HTERT-HM (cell line): ENCODE measurements around a stretch of chr1.

DNA sequence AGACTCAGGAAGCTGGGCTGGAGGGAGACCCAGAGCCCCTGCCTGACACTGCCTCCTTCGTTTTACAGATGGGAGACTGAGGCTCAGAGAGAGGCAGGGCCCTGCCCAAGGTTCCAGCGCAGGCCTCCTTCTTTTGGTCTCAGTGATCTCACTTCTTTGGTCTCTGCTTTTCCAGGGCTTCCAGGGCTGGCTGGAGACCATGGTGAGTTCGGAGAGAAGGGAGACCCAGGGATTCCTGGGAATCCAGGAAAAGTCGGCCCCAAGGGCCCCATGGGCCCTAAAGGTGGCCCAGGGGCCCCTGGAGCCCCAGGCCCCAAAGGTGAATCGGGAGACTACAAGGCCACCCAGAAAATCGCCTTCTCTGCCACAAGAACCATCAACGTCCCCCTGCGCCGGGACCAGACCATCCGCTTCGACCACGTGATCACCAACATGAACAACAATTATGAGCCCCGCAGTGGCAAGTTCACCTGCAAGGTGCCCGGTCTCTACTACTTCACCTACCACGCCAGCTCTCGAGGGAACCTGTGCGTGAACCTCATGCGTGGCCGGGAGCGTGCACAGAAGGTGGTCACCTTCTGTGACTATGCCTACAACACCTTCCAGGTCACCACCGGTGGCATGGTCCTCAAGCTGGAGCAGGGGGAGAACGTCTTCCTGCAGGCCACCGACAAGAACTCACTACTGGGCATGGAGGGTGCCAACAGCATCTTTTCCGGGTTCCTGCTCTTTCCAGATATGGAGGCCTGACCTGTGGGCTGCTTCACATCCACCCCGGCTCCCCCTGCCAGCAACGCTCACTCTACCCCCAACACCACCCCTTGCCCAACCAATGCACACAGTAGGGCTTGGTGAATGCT is 7.8 kb downstream of the C1QB start:
- RRBS, result 23% methylated on average over 15 of the region's 26 CpGs

DNA sequence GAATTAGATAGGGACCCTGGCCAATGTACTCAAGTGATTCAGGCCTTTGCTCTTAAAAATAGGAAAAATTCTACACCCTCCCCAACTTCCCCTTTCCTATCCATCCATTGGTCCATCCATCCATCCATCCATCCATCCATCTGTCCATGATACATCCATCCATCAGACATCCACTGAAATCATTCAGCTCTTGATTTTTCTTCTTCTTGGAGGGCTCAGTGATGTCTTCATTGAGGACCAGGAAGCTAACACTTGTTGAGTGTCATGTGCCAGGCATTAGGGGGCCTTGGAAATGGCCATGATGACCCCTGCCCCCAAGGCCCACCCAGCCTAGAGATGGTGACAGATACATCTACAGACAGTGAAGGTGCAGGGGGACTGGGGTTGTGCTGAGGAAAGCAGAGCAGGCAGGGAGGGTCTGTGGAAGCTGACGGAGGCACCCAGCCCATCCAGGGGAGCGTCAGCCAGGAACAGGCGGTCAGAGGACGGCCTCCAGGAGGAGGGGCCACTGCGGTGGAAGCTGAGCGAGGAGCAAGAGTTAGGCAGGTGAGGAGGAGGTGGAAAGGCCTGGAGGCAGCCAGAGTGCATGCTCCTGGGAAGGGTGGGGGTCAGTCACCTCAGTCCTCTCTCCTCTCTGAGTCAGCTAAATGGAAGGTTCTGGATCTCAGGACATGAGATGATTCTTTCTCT is 82.0 kb downstream of the EPHB2 start:
- RRBS, result no CpG with 5 or more reads among the region's 6 CpGs

- RRBS, result no CpG with 5 or more reads among the region's 25 CpGs
Observed at GRCh38 chr1:22806315-22807150, 95.9 kb downstream of the EPHB2 start.

DNA sequence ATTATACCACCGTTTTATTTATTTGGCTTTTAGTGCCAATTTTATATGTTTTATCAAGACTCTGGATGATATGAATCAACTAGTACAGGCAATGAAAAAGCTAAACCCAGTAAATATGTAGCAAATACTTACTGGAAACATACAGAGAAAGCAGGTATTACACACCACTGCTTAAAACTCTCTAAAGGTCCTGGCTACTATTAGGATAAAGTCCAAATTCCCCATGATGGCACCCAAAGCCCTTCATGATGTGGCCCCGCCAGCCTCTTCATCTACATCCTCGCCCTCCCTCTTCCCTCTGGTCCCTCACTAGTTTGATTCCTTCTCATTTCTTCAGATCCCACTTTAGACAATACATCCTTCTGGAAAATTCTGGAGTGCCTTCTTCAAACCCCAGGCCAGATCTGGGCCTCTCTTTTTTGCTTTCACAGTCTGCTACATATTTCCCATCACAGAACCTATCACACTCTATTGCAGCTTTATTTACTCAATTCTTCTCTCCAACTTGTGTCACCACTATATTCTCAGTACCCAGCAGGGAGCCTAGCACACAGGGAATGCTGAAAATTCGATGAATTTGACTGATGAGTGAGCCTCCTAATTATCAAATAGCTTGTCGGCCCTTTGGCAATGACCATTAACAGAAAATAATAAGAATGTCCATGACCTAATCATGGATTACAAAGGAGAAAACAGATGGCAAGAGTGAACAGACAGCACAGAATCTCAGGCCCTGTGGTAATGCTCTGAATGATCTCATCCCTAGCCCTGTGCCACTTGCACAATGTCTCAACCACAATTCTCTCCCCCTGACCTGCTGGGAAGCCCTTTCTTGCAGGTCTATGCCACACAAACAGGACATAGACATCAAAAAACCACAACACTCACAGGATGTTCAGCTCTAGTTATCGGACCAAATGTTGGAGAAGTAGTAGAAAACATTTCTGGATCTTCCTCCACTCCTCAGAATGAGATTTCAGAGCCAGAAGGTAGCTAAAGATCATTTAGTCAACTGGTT is 80.7 kb downstream of the KDM1A start:
- RRBS, result no CpG with 5 or more reads among the region's 6 CpGs

DNA sequence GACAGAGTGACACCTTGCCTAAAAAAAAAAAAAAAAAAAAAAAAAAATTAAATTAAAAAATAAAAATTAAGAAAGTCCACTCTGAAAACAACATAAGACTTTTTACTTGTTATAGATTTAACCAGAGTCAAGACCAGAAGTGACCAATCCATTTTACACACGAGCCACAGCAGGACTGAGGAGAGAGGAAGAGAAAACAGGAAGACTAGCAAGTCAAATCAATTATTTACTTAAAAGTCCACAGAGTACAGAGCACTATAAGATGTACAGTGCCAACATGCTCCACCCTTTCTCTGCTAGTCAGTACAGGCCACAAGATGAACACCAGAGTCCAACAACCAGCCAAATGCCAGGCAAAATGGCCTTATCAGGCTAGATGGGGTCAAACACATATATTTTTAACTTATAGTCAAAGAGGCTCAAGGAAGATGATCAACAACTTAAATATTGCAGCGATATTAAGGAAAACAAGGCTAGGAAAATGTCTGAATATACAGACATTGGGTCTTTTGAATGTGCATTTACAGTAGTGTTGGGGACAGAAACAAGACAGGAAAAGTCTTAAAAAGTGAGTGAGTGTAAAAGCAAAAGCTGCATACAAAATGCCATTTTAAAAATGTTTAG is 68.1 kb downstream of the HTR1D start:
- RRBS, result no CpG with 5 or more reads among the region's 2 CpGs

DNA sequence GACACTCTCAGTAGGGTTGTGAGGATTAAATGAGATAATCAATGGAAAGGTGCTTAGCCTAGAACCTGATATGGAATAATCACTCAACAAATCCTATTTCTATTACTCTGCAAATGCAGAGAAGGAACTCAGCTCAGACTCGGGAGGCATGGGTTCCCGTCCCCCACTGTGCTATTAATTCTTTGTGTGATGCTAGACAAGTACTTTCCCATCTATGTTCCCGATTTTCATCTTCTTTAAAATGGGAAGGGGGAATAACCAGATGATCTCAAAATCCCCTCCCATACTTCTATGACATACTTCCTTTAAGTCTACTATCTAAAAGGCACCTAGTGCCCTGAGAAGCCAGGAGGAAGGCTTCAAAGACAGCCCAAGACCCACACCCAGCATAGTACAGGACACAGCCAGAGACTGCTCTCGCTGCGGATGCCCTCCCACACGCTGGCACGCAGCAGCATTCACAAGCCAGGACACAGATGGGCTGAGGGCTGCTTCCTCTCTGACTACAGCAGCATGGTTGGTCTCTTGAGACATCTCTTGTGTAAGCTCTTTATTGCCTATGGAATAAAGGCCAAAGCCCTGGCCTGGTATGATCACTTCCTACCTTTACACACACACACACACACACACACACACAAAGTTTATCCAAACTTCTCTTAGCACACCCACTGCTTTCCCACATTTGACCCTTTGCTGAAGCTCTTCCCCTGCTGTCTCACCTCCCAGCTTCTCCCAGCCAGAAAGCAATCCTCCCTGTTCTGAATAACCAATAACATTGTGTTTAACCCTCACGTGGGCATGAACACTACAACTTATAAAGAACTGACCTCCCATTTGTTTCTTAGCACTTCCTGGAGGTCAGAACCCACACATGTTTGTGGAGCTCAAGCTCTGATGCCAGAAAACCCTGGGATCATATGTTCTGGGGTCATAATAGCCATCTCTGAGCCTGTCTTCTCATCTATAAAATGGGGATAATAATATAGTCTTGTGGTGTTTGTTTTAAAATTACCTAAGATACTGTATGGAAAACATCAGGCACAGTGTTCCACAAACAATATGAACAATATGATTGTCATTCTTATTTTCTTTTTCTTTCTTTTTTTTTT is 47.6 kb downstream of the HTR1D start:
- RRBS, result no CpG with 5 or more reads among the region's 8 CpGs

- RRBS, result 1% methylated on average over 30 of the region's 69 CpGs
Observed at GRCh38 chr1:23177201-23178316, 39.7 kb downstream of the HTR1D start.

DNA sequence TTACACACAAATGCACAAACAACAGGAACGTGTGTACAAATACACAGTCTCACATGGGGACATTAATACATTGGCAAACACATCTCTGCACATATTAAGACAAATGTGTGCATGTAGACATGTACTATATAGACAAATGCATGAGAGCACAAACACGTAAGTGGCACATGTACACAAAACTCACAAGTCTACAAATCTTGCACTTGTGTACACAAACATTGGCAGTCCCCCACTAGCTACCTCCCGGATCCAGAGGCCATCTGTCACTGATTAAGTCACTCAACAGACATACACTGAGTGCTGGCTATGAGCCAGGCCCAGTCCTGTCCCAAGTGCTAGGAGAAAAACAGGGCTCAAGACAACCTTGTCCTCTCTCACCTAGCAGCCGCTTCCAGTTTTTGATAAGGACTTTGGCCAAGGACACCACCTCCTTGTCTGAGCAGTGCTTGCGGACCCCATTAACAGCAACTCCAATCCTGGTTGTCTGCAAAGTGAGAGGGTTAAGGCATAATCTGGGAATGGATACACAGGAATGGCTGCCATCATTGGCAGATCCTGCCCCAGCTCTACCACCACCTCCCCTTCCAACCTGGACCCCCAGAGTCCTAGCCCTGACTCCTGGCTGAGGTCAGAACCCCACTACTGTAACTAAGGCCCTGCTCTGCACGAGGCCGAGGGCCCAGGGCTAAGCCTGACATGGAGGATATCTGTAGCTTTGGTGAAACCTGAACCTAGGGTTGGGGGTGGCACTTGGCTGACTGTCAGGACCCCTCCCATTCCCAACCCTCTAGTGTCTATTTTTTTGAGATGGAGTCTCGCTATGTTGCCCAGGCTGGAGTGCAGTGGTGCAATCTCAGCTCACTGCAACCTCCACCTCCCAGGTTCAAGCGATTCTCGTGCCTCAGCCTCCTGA is 6.8 kb downstream of the TCEA3 start:
- RRBS, result no CpG with 5 or more reads among the region's 10 CpGs

DNA sequence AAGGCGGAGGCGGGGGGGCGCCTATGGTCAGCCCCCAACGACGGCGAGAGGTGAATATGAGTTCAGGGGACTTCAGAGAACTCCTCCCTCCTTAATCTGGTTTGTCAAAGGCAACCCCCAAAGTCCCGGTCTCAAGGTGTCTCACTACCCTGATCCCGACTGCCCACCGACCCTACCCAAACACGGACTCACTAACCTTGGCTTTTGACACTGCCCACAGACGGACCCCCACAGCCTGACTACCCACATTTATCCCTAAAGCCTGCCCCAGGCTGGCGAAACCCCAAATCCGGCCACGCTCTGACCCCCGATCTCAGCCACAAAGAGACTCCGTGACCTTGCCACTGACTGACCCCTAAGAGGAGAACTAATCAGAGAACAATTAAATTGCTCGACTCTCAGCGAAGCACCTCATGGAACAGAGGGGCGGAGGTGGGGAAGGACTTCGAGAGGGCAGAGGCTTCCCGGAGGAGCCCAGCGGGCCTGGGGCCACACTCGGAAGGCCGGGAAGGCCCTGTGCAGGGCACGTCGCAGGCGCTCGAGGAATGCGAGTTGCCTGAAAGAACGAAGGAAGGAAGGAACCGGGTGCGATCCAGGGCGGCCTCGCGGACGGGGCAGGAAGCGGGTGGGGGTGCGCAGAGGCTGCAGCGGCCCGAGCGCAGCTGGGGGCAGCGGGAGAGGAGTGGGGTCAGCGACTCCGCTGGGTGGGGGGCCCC is 5.1 kb downstream of the ID3 start:
- RRBS, result 7% methylated on average over 10 of the region's 44 CpGs

- RRBS, result 0% methylated on average over 4 of the region's 22 CpGs
Observed at GRCh38 chr1:23561544-23562711, 2.6 kb upstream of the ID3 start.

- RRBS, result no CpG with 5 or more reads among the region's 18 CpGs
Observed at GRCh38 chr1:23634808-23635633, 56.6 kb upstream of the RPL11 start.

DNA sequence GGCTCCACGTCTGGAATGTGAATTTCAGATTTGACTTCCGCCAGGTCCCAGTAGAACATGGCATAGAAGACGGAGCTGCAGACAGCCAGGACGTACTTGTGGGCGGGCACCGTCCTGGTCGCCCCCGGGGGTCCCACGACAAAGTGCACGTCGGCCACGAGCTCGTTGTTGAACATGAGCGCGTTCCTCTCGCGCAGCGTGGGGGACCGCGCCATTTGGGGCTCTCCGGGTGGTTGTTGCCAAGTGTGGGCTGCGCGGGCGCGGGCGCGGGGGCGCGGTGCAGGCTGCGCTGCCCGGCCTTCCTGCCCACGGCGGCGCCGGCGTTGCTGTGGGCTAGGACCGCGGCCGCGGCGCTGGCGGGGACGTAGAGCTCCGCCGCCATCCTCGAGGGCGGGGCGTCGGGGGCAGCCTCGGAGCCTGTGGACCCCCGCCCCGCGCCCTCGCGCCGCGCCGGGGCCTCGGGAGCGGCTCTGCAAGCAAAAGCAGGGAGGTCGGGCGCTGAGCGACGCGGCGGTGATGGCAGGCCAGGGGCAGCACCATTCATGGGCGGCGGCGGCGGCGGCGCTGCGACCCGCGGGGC is 10.5 kb downstream of the CNR2 start:
- RRBS, result 12% methylated on average over 15 of the region's 75 CpGs

- RRBS, result no CpG with 5 or more reads among the region's 7 CpGs
Observed at GRCh38 chr1:23977251-23978505, 2.4 kb downstream of the SRSF10 start.

DNA sequence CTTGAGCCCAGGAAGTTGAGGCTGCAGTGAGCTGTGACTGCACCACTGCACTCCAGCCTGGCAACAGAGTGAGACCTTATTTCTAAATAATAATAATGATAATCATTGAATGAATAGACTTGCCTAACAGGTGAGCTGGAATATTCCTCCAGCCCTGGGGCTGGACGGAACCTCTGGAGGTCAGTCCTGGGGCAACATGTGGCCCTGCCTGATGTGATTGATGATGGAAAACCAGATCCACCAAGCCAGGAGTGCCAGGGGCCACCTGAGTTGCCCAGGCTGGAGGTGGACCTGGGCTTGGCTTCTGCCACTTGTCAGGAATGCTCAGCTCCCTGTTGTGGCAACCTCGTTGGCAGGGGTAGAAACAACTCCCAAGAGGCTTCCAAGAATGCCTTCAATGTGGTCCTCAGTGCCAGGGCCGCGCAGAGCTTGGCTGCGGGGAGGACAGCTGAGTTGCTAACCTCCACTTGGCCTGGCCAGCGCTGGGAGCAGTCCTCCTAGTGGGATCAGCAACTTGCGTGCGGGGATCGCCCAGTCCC is 9.1 kb downstream of the MYOM3 start:
- RRBS, result no CpG with 5 or more reads among the region's 9 CpGs

DNA sequence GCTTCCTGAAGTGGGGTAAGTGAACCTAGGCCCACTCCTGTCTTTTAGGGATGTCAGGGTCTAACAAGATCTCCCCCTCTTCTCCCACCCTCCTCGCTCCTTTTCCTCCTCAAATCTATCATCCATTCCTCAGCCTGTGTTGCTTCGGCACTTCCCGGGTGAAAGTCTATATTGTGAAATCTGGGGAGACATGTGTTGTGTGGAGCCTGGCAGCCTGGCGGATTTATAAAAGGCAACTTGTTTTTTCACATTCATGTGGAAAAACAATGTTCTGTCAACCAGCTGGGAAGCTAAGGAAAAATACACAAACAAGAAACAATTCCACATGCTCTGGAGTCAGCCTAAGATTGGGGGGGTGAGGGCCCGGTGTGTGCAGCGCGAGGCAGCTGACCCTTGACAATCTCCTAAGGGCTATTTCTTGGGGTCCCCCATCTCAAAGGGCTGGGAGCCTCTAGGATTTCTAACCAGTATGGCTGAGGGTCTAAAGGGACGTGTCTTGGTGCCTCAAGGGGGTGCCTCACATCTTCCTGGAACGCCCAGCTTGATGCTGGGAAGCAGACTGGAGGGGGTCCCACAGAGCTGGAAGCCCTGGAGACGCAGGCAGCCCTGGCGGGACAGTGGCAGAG is 1.2 kb downstream of the IL22RA1 start:
- RRBS, result no CpG with 5 or more reads among the region's 11 CpGs

- RRBS, result no CpG with 5 or more reads among the region's 11 CpGs
Observed at GRCh38 chr1:24203289-24203785, 16.2 kb upstream of the IFNLR1 start.

- RRBS, result no CpG with 5 or more reads among the region's 21 CpGs
Observed at GRCh38 chr1:24416447-24417496, 1.2 kb downstream of the NIPAL3 start.

GRCh38 chr1:24454868-24455206 is 39.2 kb downstream of the NIPAL3 start:
- RRBS, result no CpG with 5 or more reads among the region's 8 CpGs

- RRBS, result no CpG with 5 or more reads among the region's 5 CpGs
Observed at GRCh38 chr1:24483409-24483842, 19.2 kb upstream of the RCAN3 start.

GRCh38 chr1:24506359-24507379 is 4.0 kb downstream of the RCAN3 start:
- RRBS, result no CpG with 5 or more reads among the region's 6 CpGs